Upper lobe of left lung (tissue), 5 donors: Measurements from ENCODE around the genes PRDM8, RASGEF1B and COQ2.

- PRO-cap, 2 experiments = no peak in any of the 2 experiments
- RAMPAGE, long total RNA, 4 experiments = no peak in any of the 4 experiments
Observed at GRCh38 chr4:78911967-78913294, 26.8 kb downstream of the PAQR3 start.

DNA sequence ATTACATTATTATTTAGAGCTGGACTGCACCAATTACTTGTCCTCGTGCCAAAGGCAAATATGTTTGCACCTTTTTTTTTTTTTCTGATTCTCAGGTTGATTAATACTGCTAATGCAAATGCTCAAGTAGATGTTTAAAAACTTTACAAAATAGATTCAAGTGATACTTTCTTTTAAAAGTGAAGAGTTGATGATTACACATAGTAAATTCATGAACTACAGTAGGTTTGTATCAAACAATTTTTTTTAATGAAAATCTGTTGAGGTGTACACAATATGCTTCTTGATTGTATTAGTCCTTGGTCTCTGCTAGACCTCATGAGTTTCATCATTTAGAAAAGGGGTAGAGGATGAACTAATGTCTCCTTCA is 25.4 kb downstream of the PAQR3 start:
- PRO-cap, 2 experiments = no peak in any of the 2 experiments
- RAMPAGE, long total RNA, 4 experiments = no peak in any of the 4 experiments

- PRO-cap, 2 experiments = no peak in any of the 2 experiments
- RAMPAGE, long total RNA, 4 experiments = no peak in any of the 4 experiments
Observed at GRCh38 chr4:79964072-79965179, 108.6 kb downstream of the ANTXR2 start.

GRCh38 chr4:80069436-80070250 is 3.4 kb downstream of the ANTXR2 start:
- PRO-cap, 2 experiments = no peak in any of the 2 experiments
- RAMPAGE, long total RNA, 4 experiments = no peak in any of the 4 experiments

DNA sequence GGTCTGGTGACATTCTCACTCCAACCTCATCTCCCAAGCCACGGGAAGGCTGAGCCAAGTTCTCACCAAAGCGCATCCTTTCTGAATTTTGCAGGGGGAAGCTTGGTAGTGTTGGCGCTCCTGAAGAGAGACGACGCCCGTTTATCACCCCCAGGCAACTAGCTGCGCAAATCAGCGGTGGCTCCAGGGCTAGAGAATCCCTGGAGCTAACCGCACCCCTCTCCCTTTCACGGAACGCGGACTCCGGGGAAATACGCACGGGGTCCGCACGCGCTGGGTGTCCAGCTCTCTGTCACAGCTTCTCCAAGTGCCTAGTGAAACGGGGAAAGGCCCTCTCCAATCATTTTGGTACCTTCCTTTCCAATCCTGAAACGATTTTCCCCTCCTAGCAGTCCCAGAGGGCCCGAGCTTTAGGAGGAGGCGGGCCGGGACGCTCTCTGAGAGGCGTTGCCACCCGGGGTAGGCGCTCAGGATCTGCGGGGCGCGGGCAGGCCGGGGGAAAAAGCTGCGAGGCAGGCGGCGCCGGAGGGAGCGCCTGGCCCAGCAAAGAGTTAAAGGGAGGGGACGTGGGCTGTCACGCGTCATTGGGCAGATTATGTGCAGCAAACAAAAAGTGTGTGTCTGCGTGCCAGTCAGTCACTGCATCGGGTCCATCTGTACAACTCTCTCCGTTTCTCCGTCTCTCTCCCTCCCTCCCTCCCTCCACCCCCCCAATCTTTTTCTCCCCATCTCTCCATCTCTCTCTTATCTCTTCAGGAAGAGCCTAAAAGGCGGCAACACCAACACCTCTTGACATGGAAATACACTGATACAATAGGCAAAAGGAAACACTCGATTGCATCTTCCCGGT is at the start of gene PRDM8:
Gene PRDM8 (plus strand): TSS at position 635 of the 850 bp plus-strand sequence.
- PRO-cap, 2 experiments = no peak in any of the 2 experiments
- RAMPAGE, long total RNA, 4 experiments = no peak in any of the 4 experiments

- PRO-cap, 2 experiments = no peak in any of the 2 experiments
- RAMPAGE, long total RNA, 4 experiments = no peak in any of the 4 experiments
Observed at GRCh38 chr4:80265362-80266159, 903 bp upstream of the FGF5 start.

DNA sequence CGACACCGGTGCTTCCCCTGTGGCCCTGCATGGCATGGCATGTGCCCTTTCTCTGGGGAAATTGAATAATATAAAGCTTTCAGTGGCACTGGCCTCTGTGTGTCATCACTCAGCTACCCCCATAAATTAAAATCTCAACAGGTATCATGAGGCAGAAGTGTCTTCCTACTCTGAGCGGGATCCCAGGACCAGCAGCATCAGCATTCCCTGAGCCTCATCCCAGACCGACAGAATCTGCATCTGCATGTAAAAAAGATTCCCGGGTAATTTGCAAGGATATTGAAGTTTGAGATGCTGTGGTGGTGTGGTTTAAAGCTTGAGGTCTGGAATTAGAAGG is 46.0 kb downstream of the RASGEF1B start:
- PRO-cap, 2 experiments = peak in 1 of 2 experiments; most common minus-strand start position 231 of the sequence (in 1)
- RAMPAGE, long total RNA, 4 experiments = no peak in any of the 4 experiments

DNA sequence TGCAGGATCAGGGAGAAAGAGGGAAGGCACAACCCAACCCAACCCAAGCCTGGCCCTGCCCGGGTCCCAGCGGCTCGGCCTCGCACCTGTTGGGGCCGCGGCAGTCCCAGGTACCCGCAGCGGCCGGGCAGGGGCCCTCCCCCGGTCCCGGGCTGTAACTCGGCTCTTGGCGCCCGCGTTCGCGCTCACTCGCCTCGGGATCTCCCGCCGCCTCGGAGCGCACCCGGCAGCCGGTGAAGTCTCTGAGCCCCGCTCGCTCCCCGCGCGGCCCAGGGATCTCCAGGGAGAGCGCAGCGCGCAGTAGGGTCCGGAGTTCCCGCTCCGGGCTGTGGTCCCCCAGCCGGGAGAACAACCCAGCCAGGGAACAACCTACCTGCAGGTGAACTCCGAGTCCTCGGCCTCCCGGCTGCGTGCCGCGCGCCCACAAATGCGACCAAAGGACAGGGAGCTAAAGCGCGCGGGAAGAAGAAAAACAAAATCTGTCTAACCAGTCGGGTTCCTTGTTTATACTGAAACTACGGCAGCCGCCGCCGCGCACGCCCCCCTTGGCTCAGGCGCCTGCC is at the start of gene RASGEF1B:
Gene RASGEF1B (minus strand): TSS at position 511 of the 563 bp plus-strand sequence.
- PRO-cap, 2 experiments = peak in 2 of 2 experiments; most common minus-strand start position 442 of the sequence (in 1)
- RAMPAGE, long total RNA, 4 experiments = start-site peak on the minus strand in 3 of 4 experiments, centred at positions 452 to 483 of the sequence, 56 to 1,478 reads per replicate

- PRO-cap, 2 experiments = no peak in any of the 2 experiments
- RAMPAGE, long total RNA, 4 experiments = no peak in any of the 4 experiments
Observed at GRCh38 chr4:81650682-81651191, 179.0 kb upstream of the RASGEF1B start.

- PRO-cap, 2 experiments = no peak in any of the 2 experiments
- RAMPAGE, long total RNA, 4 experiments = no peak in any of the 4 experiments
Observed at GRCh38 chr4:81663979-81664390, 192.3 kb upstream of the RASGEF1B start.

GRCh38 chr4:82356326-82357019 is 17.3 kb downstream of the HNRNPD start:
- PRO-cap, 2 experiments = no peak in any of the 2 experiments
- RAMPAGE, long total RNA, 4 experiments = no peak in any of the 4 experiments

GRCh38 chr4:82424451-82425309 is 5.6 kb downstream of the HNRNPDL start:
- PRO-cap, 2 experiments = no peak in any of the 2 experiments
- RAMPAGE, long total RNA, 4 experiments = no peak in any of the 4 experiments

- PRO-cap, 2 experiments = peak in 1 of 2 experiments; most common minus-strand start chr4:82626579 (in 1)
- RAMPAGE, long total RNA, 4 experiments = no peak in any of the 4 experiments
Observed at GRCh38 chr4:82626493-82626881, 64.7 kb upstream of the TMEM150C start.

DNA sequence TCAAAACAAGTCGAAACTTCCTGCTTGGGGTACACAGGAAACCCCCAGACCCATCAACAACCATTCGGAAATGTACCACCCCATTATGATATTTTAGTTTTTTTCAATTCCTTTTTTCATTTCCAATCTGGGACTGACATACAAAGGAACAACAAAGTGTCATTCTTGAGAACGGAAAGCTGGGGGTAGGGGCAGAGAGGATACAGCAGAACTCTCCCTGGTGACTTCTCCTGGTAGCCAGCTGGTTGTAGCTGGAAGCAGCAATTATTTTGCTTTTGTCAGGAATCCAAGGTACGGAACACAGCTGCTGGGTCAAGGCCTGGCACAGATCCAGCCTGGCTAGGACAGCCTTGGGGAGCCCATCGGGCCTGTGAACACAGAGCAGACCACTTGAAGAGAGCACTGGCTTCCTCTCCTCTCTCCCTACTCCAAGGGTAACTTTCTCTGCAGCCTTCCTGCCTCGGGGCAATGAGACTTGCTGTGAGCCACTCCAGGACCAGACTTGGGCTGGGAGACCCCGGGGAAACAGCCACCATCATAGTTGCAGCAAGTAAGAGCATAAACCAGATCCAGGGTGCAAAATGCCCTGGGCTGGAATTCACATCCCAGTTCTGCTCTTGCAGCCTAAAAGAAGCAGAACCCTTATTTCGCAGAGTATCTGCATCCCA is 67.5 kb downstream of the SCD5 start:
- PRO-cap, 2 experiments = no peak in any of the 2 experiments
- RAMPAGE, long total RNA, 4 experiments = no peak in any of the 4 experiments

GRCh38 chr4:82753536-82754236 is 44.9 kb downstream of the SCD5 start:
- PRO-cap, 2 experiments = no peak in any of the 2 experiments
- RAMPAGE, long total RNA, 4 experiments = no peak in any of the 4 experiments

- PRO-cap, 2 experiments = no peak in any of the 2 experiments
- RAMPAGE, long total RNA, 4 experiments = no peak in any of the 4 experiments
Observed at GRCh38 chr4:82799191-82799551, 575 bp upstream of the SCD5 start.

DNA sequence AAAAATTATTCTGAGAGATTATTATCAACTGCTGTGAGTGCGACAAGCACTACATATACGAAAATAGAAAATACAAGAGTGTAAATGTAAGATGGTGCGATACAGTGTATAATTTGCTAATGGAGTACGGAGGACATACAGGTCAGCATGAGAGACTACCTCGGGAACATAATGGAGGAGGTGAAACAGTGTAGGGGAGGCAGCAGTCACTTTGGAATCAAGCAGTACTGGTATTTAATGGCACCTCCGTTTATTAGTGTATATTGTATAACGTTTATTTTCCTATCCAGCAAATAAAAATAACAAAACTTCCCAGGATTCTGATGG is 2.9 kb upstream of the LIN54 start:
- PRO-cap, 2 experiments = no peak in any of the 2 experiments
- RAMPAGE, long total RNA, 4 experiments = no peak in any of the 4 experiments

GRCh38 chr4:83284050-83284966 is at the start of gene COQ2:
Gene COQ2 (minus strand): TSS chr4:83284798.
- PRO-cap, 2 experiments = peak in 2 of 2 experiments; most common plus-strand start chr4:83284847 (in 1); most common minus-strand start chr4:83284515 (in 1)
- RAMPAGE, long total RNA, 4 experiments = start-site peak on the minus strand in 1 of 4 experiments, at chr4:83284419-83284663 at its widest, 10 reads per replicate

DNA sequence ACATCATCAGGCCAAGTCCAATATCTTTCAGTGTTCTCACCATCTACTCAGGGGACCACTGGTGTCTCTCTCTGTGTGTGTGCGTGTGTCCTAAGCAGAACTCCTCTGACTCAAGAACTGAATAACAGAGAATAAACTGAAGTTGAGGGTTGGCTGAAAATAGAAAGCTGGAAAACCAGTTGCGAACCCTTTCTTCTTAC is 38.2 kb downstream of the HELQ start:
- PRO-cap, 2 experiments = no peak in any of the 2 experiments
- RAMPAGE, long total RNA, 4 experiments = start-site peak on the minus strand in 1 of 4 experiments, centred at position 61 of the sequence, 7 reads per replicate

DNA sequence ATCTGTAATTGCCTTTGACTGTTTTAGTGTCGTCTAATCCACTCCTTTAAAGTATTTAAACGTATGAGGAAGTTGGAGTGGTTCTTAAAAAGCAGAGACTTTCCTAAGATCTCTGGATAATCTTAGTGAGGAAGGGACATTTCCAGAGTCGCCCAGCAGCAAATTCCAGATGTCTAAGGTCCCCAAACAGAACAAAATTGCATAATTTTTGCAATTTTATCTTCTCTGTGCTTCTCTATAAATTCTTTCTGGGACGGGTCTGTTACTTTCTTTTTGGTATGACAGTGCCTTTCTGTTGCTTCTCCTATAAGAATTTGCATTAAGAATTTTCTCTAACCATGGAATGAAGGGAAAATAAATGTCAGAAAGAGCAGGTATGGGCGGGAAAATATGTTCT is 449 bp downstream of the MRPS18C start:
- PRO-cap, 2 experiments = no peak in any of the 2 experiments
- RAMPAGE, long total RNA, 4 experiments = no peak in any of the 4 experiments